AG04450 (cell line): Measurements from ENCODE around the genes TMEM30B and KCNH5.

GRCh38 chr14:60753217-60753869, 18.8 kb downstream of the MNAT1 start:
- CAGE, long polyA plus RNA = no peak
- RRBS = no CpG with 5 or more reads among the region's 3 CpGs

GRCh38 chr14:60775616-60776360, 41.2 kb downstream of the MNAT1 start:
- CAGE, long polyA plus RNA = no peak

GRCh38 chr14:60806415-60806752, 71.8 kb downstream of the MNAT1 start:
- CAGE, long polyA plus RNA = no peak
- RRBS = no CpG with 5 or more reads among the region's 3 CpGs

GRCh38 chr14:60980646-60980893, 309 bp downstream of the TRMT5 start:
- CAGE, long polyA plus RNA = no peak
- RRBS = no CpG with 5 or more reads among the region's 8 CpGs

DNA sequence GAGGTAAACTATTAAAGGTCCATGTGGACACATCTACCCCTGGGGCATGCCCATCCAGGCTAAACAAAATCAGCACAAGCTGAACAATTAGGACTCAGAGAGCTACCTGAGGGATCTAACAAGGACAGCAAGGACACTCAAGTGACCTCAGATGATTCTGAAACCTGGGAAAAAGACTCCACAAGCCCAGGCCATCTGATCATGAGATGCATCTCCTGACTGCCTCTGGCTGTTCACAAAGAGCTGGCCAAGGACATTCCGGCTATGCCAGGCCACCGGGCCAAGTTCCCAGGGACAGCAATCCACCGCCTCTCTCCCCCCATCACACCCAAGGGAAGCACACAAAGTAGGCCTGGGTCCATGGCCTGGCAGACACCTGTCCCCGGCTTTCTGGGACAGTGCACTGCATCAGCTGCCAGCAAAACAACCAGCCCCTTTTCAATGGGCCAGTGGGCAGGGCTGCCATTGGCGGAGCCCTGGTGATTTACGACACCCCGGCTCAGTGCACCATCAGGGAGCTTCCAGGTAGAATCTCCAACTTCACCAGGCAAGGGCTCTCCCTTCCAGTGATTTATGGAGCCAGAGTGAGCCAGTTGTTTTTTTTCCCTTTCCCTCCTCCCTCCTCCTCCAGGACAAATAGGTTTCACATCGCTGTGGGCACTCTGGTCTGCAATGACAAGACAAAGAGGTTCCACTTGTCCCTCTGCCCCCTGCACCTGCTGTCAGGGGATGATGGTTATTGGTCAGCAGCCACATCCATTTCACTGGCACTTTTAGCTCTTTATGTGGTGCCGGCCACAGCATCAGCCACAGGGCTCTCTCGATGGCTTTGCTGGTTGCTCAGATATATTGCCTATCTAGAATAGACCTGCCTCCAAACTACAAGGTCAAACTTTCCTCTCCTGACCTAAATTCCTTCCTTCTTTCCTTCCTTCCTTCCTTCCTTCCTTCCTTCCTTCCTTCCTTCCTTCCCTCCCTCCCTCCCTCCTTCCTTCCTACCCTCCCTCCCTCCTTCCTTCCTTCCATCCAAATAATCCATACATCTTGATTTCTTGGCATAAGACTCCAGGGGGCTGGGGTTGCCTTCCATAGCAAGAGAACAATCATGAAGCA, 149.7 kb downstream of the SLC38A6 start:
- CAGE, long polyA plus RNA = no peak
- RRBS = over 99% methylated on average over 6 of the region's 10 CpGs

DNA sequence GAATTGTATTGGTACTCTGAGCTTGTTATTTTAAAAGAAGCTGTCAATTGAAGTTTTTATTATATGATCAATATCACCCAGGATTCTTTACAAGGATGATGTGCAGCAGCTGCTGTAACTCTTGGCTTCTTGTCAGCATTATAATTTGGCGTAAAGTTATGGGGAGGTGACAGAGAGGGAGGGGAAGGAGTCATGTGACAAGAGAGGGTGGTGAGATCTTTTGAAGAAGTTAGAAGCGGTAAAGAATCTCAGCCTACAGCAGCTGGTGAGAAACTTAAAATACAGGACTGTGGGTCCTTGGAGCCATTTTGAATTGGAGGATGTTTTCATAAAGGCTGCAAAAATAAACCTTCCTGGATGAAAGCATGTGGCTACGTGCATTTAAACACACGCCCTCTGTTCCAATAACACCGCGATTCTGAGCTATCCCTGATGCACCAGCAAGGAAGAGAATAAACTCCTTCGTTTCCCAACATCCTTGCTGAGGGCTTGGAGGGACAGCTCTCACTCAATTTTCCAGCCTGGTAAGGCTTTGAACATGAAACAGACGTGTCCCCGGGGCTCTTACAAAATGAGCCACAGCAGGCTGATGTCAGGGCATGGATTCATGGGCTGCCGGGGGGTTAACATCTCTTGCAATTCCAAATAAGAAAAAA, 133.7 kb downstream of the TMEM30B start:
- CAGE, long polyA plus RNA = no peak
- RRBS = 5% methylated on average over 2 of the region's 10 CpGs

DNA sequence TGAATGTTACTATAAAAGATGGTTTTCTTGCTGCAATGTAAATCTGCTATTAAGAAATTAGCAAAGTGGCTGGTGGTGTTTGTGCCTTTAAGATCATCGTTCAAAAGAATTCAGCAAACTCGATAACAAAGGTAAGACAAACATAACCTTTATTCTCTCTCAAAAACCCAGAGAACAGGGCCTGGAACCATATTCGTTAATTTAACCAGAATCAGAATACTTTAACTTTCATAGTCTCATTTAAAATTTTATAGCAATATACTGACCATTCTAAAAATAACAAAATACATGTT, 3.3 kb downstream of the TMEM30B start:
- CAGE, long polyA plus RNA = no peak
- RRBS = no CpG with 5 or more reads among the region's 3 CpGs

DNA sequence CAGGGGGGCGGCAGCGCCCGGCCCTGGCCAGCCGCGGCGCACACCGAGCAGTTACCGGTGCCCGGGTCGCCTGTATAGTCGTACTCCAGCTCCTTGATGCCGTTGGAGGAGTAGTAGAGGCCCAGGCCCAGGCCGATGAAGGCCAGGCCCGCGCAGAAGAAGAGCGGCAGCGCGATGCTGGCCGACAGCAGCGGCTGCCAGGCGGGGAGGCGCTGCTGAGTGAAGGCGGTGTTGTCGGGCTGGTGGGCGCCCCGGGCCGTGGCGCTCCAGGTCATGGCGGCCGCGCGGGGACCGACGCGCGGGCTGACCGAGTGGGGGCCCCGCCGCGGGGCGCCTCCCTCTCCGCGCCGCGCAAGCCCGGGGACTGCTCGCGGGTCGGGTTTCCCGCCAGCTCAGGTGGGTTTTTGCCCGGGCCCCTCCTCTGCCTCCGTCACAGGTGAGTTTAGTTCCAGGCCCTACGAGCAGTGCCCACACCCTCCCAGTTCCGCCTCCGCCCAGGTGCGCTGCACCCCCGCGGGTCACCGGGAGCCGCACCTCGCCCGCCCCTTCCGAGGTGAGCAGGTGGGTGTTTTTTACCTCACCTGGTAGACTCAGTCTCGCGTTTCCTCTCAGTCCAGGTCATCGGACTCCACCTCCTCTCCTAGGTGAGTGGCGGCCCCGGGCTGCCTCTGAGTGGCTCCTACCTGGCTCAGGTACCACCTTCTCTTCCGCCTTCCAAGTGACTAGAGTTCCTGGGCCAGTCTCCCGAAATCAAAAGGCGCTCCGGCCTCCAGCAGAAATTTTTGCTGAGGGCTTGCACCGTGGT, at the start of gene TMEM30B:
Gene TMEM30B, minus strand, starts transcription at position 466 of the 805 bp plus-strand sequence.
- CAGE, long polyA plus RNA = no peak
- RRBS = 6% methylated on average over 37 of the region's 73 CpGs

GRCh38 chr14:61281678-61282158, 580 bp upstream of the TMEM30B start:
- CAGE, long polyA plus RNA = no peak
- RRBS = no CpG with 5 or more reads among the region's 8 CpGs

DNA sequence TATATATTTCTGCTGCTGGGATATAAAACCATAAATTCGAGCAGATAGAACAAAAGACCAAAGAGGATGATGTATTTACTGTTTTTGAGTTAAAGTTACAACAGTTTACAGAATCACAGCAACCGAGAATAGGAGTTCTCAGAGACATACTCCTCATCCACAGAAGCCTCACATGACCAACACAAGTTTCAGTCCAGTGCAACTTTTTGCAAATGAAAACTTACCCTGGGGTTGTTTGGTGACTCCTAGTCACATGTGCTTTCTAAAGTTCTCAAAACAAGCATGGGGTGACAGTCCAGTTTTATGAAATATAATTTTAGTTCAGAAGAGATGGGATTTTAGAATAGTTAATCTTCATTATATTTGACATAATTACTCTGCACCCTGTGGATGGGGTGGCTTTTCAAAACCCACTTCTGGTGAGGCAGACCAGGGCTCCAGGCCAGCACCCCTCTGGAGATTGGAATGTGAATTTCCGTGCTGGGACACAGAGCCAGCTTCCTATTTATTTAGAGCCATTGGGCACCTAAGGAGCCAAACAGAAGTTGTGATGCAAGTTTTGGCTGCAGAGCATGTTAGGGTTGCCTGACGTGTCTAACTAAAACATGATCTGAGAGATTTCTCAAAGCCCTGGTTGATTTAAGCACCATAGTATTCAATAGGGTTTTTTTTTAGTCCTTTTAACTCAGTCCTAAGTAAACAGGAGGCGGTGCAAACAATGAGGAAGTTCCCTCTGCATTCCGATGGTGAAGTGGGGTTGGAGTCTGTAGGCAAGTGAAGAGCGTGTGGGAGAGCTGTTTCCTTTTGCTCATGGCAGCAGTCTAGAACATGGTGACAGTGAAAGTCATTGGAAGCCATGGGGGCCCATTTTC, 117.4 kb downstream of the PRKCH start:
- CAGE, long polyA plus RNA = no peak
- RRBS = no CpG with 5 or more reads among the region's 7 CpGs

DNA sequence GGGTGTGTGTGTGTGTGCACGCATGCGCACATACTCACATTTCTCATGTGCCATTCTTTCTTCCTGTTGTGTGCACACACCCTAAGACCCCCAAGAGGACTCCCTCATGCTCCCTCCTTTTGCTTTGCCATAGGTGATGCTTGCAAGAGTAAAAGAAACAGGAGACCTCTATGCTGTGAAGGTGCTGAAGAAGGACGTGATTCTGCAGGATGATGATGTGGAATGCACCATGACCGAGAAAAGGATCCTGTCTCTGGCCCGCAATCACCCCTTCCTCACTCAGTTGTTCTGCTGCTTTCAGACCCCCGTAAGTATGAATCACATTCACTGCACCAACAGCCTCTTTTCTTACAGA, 136.0 kb downstream of the PRKCH start:
- CAGE, long polyA plus RNA = no peak
- RRBS = no CpG with 5 or more reads among the region's 6 CpGs

DNA sequence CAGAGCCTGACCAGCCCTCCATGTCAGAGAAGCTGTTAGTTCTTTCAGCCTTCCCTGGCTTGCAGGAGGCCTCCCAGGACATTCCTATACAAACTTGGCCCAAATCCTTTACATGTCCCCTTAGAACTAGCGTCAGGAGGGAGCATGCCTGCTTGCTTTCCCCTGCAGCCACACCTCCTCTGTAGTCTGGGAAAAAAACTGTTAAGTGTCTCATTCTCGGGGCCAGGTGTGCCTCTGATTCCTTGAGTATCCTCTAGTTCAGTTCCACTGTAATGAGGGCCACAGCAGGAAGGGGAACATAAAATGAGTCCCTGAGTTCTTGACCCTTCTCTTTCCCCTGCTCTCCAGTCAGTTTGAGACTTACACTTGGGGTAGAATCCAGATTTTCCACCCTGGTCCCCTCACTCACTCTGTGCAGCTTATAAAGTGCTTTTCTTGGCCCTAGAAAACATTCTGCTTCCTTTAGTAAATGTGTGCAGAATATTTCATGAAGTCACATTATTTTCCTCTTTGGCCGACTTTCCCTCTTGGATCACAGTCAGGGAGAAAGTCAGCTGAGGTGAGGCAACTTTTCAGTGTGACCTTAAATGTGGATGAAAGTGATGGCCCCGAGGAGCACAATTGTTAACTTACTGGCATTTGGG, 152.1 kb upstream of the HIF1A start:
- CAGE, long polyA plus RNA = no peak
- RRBS = no CpG with 5 or more reads among the region's 4 CpGs

DNA sequence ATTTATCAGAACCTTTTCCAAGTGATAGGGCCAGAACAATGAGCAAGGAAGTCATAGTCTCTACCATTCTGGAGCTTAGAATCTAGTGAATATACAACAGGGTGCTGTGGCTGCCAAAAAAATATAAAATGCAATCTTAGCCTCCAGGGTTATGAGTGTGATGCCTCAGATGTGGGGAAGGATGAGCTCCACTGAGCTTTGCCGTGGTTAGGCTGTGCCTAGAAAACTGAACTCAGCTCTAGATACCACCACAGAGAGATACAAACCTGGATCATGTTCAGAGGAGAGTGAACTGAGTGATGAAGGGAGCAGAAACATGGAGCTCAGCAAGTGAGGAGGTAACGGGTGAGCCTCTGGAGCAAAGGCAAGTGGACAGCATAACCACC, 138.0 kb upstream of the HIF1A start:
- CAGE, long polyA plus RNA = no peak
- RRBS = no CpG with 5 or more reads among the region's 2 CpGs

GRCh38 chr14:61569645-61570857, 125.3 kb upstream of the HIF1A start:
- CAGE, long polyA plus RNA = start-site peak on the plus strand at chr14:61570435-61570679, 8 and 8 reads in 2 replicates
- RRBS = no CpG with 5 or more reads among the region's 14 CpGs

GRCh38 chr14:61662305-61662684, 33.0 kb upstream of the HIF1A start:
- CAGE, long polyA plus RNA = no peak
- RRBS = no CpG with 5 or more reads among the region's 4 CpGs

DNA sequence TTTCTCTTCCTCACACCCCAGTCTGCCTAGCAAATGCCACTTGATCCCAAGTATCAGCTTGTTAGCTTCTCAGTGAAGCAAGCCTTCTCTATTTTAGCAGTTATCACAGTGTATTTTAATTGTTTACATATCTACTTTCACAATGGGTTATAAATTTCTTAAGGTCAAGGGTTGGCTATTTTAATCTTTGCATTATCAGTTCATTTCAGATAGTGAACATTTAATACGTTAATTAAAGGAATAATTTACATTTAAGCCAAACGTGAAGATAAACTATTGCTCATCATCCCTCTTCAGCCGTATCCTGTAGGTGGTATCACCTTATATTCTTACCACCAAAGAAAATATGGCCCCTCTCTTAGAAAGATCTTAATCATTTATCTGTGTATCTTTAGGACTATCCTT, 26.8 kb upstream of the SNAPC1 start:
- CAGE, long polyA plus RNA = no peak
- RRBS = no CpG with 5 or more reads among the region's 3 CpGs

DNA sequence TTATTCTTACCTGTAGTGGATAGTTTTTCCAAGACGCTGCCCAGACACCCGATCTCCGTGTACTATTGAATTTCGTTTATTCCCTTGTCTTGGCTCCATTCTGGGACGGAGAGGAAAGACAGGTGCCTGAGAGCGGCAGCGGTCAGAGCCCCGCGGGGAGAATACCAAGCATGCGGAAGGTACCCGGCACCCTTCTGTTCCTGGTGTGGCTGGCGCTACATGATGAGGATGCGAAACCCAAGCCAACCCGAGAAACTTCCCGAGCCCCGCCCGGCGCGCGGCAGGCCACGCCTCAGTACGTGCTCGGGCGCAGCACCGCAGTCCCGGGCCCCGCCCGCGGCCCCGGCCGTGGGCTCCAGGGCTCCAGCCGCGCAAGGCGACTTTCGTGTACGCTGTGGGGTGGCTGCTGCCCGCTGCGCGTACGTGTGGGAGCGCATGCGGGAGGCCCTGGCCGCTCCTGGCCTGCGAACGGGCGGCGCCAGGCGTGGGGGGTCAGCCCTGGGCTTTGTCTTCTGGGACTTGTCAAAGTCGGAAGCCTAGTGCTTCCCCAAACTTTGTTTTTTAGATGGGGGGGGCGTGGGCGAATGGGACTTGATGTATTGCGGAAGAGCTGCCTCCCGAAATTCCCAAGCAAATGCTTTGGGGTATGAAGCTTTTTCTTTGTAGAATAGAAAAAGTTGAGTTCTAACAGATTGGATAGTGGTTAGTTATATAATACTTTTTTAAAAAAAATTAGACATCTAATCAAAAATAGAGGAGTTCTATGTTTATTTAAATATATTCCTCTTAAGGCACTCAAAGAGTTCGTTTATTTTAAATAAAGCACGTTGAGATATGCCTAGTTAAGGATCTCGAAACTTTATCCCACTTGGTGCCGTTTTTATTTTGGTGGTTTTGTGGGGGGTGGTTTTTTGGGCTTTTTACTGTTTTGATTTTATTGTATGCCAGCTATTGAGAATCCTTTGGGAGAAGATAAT, 11.1 kb upstream of the SNAPC1 start:
- CAGE, long polyA plus RNA = no peak
- RRBS = 4% methylated on average over 15 of the region's 57 CpGs

DNA sequence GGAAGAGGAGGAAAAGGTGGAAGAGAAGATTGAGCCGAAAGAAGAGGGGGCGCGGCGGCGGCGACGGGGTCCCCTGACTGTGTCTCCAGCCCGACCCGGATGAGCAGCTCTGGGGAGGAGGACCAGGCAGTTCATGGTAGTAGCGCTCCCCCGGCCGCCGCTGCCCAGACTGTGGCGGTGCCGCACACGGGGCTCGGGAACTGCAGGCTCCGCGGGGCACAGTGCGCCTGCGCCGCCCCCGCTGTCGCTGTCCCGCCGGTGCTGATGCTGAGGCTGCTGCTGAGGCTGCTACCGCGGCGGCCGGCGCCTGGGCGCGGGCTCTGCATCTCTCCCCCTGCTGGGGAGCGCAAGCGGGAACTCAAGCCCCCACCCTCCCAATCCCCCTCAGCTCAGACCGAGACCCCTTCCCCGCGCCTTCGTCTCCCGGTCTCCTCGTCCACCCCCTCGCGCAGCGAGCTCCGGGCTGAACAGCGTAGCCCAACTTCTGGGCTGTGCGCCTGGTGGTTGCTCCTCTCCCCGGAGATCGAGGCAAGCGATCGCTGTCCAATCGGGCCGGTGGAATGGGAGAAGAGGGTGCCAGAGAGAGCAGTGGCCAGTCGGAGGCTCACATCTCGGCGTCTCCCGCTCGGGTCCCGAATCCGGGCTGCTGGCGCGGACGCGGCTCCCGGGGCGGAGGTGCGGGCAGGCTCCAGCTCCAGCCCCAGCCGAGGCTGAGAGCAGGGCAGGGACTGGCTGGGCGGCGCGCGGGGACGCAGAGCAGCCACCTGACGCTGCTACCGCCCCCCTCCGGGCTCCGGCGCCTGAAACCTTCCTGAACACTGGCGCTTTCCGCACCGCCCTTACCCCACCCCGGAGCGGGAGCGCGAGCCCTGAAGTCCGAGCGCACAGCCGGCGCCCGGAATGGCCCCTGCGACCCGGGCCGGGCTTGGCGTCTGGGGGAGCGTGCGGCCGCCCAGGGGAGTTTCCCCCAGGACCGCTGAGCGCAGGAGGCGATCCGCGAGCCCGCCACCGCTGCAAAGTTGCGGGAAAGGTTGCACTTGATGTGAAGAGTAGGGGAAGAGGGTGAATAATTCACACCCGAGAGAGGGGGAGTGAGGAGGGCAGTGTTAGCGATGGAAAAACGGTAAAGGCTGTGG, at the start of gene KCNH5:
Gene KCNH5, minus strand, starts transcription at position 204 of the 1,136 bp plus-strand sequence.
- CAGE, long polyA plus RNA = no peak
- RRBS = 2% methylated on average over 49 of the region's 108 CpGs

GRCh38 chr14:63205332-63205675, 1.1 kb downstream of the RHOJ start:
- CAGE, long polyA plus RNA = no peak
- RRBS = no CpG with 5 or more reads among the region's 2 CpGs

- CAGE, long polyA plus RNA = no peak
- RRBS = no CpG with 5 or more reads among the region's 5 CpGs
These were observed 90.3 kb downstream of the PPP2R5E start for GRCh38 chr14:63452765-63453465.